ENCODE measurements around the genes LAMTOR5, PROK1 and DDX20.

- PRO-cap, 2 experiments: peak in 2 of 2 experiments; most common plus-strand start chr1:110407764 (in 2); most common minus-strand start chr1:110407694 (in 2)
Observed at GRCh38 chr1:110407118-110408443, at the start of gene LAMTOR5. Gene LAMTOR5, minus strand, starts transcription at chr1:110407694.

DNA sequence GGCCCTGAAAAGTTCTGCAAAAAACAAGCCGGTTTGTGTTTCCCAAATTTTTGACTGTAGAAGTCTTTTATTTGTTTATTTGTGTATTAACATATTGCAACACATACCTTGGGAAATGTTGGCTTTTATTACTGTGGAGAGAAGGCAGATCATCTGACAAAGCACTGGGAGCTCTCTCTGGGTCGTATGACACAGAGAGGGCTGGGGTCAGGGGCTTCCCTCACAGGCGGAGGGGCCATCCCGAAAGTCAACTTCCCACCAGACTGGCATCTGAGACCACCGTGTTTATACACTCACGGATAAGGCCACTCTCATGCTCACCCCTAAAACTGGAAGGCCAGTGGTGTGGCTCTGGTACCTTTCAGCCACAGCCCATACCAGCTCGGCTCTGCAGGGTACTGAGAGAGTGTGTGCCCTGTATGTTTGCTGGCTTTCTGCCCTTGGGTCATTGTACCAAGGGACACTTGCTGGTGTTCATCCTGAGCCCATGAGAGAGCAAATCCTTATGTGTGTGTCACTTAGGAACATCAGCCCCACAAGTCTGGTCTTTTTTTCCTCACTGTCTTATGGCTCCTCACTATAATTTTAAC is 818 bp upstream of the PROK1 start:
- PRO-cap, 2 experiments: no peak in any of the 2 experiments

DNA sequence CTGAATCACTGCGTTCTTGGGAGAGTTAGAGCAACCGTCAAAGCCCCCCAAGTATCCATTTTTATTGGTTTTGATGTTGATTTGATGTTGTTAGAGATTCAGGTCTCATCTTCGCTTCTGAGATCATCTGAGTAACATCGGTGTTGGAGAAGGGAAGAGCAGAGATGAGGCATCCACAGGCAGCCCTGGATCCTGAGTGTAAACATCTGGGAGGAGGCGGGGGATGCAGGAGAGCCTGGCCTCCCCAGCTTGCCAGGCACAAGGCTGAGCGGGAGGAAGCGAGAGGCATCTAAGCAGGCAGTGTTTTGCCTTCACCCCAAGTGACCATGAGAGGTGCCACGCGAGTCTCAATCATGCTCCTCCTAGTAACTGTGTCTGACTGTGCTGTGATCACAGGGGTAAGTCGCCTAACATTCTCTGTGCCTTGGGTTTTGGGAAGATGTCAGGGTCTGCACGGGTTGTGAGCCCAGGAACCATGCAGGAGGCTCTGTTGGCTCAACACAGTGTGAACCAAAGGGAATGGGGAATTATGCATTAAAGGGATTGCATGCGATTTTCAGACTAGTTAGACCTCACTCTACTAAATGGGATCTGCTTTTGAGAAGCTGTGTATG is at the start of gene PROK1:
Gene PROK1, plus strand, starts transcription at position 259 of the 614 bp plus-strand sequence.
- PRO-cap, 2 experiments: no peak in any of the 2 experiments

DNA sequence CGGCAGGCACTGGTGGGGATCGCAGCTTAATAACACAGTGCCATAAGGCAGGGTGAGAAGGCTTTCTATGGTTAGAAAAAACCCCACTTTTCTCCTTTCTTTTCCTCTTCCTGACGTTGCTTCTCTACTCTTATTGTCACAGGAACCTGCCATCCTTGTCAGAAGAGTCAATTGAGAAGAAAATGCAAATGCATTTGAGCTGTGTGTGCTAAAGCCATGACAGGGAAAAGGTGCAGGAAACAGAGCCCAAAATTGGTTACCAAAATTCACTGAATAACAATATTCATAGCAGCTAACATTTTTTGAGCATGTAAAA is 15.0 kb upstream of the KCNA10 start:
- PRO-cap, 2 experiments: no peak in any of the 2 experiments

- PRO-cap, 2 experiments: no peak in any of the 2 experiments
Observed at GRCh38 chr1:110772191-110772627, 97.5 kb upstream of the KCNA3 start.

DNA sequence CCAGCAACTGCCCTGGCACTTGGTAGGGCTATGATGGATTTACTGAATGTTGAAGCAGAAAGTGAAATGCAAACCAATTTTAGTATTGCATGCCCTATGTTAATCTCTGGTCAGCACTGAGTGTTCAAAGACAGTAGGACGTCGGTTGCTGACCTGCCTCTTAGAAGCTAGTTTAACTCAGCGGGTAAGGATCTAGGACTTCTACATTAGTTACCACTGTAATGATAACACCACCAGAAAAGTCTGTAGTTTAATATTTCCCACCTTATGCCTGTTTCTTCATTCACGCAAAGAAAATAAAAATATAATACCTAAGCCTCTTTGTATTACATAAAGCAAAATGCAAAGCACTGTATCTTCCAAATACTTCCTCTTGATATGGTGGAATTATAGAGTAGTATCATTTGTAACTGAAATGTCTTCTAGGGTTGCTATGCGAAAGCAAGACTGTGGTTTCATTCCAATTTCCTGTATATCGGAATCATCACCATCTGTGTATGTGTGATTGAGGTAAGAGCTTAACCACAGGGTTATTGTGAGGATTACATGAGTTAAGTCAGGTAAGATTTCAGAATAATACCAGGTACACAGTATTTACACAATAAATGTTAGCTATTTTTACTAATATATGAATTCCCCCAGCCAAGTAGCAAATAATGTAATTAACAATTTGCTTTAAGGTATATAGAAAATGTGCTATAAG is 24.6 kb downstream of the CD53 start:
- PRO-cap, 2 experiments: no peak in any of the 2 experiments

DNA sequence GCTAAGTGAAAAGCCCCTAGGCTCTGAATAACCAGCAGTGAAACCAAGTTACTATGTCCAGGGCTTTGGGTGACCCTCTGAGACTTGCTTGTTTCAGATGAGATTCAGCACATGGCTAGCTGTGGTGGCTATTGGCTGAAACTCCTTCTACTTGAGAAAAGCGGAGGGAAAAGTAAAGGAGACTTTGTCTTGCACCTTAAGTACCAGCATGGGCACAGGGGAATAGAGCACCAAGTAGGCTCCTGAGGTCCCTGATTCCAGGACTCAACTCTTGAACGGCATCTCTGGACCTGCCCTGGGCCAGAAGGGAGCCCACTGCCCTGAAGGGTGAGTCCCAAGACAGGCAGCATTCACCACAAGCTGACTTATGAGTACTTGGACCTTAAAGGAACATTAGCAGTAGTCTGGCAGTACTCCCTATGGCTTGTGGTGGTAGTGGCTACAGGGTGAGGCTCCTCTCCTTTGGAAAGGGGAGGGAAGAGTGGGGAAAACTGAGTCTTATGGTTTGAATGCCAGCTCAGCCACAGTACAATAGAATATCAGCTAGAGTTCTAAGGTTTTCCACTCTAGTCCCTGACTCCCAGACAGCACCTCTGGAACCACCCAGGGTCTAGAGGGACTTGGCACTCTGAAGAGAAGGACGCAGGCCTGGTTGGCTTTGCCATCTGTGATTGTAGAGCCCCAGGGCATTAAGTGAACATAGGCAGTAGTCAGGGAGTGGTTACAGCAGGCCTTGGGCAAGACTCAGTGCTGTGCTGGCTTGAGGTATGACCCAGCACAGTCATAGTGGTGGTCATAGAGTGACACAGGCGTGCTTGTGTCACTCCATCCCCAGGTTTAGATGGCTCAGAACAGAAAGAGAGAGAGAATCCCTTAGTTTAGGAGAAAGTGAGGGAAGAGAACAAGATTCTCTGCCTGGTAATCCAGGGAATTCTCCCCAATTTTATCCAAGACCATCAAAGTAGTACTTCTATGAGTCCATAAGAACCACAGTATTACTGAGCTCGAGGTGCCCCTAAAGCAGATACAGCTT is 30.9 kb downstream of the CD53 start:
- PRO-cap, 2 experiments: no peak in any of the 2 experiments

DNA sequence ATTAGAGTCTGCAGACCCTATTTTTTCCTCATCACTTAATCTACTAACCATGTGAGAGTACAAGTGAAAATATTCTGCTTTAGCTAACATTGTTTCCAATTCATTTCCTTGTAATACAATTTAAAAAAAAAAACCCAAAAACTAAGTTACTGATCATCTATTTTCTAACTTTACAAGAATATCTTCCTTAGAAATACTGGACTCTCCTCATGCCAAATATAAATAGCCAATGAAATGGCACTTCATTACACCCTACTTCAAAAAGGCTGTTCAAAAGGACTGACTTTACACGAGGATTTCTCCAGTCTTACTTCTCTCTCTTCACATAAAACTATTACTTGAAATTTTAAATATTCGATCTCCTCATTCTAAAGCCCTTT is 938 bp downstream of the LRIF1 start:
- PRO-cap, 2 experiments: no peak in any of the 2 experiments

- PRO-cap, 2 experiments: no peak in any of the 2 experiments
Observed at GRCh38 chr1:111147365-111148305, 7.6 kb downstream of the CEPT1 start.

GRCh38 chr1:111196012-111196849 is 4.2 kb downstream of the DENND2D start:
- PRO-cap, 2 experiments: no peak in any of the 2 experiments

GRCh38 chr1:111470858-111471630 is 2.7 kb upstream of the C1orf162 start:
- PRO-cap, 2 experiments: no peak in any of the 2 experiments

GRCh38 chr1:111510118-111510524 is 6.7 kb upstream of the ADORA3 start:
- PRO-cap, 2 experiments: no peak in any of the 2 experiments

- PRO-cap, 2 experiments: peak in 2 of 2 experiments; most common plus-strand start chr1:111755903 (in 2); most common minus-strand start chr1:111755576 (in 1)
Observed at GRCh38 chr1:111755309-111756393, at the start of gene DDX20. Gene DDX20, plus strand, starts transcription at chr1:111755901.

DNA sequence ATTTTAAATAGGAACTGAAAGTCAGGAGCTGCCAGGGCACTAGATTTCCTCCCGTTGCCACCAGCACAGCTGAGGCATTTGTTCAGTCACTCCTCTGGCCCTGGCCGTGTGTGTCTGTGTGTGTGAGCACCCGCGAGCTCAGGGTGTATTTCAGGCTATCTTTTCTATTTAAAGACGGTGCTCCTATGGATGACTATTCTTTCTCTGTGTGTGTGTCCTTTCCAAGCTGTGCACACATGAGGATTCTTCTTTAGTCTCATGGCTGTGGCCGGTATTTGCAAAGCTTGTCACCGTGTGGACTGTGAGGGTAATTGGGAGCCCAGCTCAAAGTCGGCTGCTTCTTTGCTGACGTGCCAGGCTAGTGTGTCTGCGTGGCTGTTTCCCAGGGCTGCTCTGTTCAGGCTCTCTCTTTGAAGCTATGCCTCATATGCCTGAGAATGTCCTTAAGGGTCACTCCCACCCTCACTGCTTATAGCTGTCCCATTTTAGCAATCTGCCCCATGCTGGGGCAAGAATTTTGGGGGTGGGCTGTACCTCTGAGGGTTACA is 3.1 kb upstream of the KCND3 start:
- PRO-cap, 2 experiments: no peak in any of the 2 experiments

DNA sequence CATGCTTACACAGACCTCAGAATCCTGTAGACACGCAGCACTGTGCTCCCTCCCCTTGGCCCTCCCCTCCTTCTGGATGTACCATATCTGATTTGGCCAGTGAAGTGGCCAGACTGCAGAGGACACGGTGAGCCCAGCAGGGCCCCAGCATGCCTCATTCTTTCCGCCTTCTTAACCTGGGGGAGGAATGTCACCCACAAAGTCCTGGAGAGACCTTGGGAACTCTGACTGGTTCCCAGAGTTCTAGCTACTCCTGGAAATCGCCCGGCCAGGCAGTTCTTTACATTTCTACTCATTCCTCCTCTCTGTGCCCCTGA is 74.4 kb upstream of the KCND3 start:
- PRO-cap, 2 experiments: no peak in any of the 2 experiments

GRCh38 chr1:112144622-112145154 is 155.2 kb upstream of the KCND3 start:
- PRO-cap, 2 experiments: no peak in any of the 2 experiments

GRCh38 chr1:112389513-112390229 is 6.3 kb upstream of the CTTNBP2NL start:
- PRO-cap, 2 experiments: no peak in any of the 2 experiments

GRCh38 chr1:112448852-112449288 is 52.9 kb downstream of the CTTNBP2NL start:
- PRO-cap, 2 experiments: no peak in any of the 2 experiments

DNA sequence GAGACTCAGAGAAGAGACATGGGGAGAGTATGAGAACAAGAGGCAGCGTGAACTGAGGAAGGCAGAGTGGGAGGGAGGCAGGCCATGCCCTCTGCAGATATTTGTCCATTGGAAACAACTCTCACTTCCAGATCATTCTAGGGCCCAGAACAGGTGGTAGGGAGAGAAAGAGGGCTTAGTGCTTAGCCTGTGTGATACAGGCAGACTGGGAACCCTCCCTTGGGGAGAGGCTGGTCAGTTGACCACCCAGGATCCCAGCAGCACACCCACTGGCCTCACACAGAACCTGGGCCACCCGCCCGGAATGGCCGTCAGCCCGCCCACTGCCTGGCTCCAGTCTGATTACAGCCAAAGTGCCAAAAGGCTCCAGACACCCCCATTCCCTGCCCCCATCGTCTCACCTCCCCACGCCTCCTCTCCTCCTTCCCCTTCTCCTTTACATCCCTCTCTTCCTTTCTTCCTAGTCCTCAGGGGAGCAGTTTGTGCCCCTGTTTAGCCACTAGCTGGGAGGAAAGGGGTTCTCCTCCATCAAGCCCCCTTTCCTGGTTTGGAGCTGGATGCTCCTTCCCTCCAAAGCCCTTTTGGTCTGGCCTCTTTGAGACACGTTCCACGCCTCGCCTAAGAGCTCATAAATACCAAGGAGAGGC is 4.8 kb upstream of the WNT2B start:
- PRO-cap, 2 experiments: no peak in any of the 2 experiments

- PRO-cap, 2 experiments: peak in 1 of 2 experiments; most common plus-strand start chr1:112508055 (in 1)
Observed at GRCh38 chr1:112507839-112508459, 816 bp upstream of the WNT2B start.

Data from Metastatic Liver Carcinoma in the Adrenal Gland (tissue), 2 donors.